Subcutaneous preadipocyte (primary cell): ENCODE data around the genes OCA2, HERC2, GOLGA6L24 and GOLGA6L25.

- CAGE, long polyA plus RNA, result no peak
Measured at GRCh38 chr15:20103443-20103794, 438.2 kb downstream of the GOLGA6L6 start.

- CAGE, long polyA plus RNA, result no peak
Measured at GRCh38 chr15:22573275-22573481, 114.5 kb downstream of the GOLGA6L22 start.

- CAGE, long polyA plus RNA, result no peak
Measured at GRCh38 chr15:22664194-22665577, 121.8 kb upstream of the NIPA1 start.

DNA sequence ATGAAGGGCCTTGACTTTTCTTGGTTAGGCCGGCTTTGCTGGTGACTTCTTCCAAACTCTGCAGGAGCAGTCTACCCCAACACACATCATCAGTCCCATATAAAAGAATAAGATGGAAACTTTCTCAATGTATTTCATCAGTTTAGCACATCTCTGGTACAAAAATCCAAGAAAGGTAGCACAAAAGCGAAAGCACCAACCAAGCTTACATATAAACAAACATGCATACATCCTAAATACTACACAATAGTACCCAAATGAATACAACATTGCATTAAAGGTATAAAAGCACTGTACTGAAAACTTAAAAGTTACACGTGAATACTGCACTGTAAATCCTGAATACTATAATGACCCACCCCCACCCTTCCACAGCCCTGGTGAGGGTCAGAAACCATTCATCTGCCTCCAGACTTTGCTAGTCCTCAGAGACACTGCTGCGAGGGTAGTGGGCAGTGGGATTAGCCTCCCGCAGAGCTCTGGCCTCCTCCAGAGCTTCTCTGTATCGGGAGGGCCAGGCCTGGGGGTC is 1.2 kb downstream of the NDN start:
- CAGE, long polyA plus RNA, result no peak

DNA sequence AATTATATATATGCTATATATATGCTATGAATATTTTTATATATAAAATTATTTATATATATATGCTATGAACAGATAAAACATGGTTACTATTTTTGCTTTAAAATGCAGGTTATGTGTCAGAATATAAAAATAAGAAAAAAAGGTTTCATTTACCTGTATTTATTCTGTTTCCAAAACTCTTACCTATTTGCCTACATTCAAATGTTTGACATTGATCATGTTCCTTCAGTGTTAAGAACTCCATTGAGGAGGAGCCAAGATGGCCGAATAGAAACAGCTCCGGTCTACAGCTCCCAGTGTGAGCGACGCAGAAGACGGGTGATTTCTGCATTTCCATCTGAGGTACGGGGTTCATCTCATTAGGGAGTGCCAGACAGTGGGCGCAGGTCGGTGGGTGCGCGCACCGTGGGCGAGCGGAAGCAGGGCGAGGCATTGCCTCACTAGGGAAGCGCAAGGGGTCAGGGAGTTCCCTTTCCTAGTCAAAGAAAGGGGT is 26.8 kb upstream of the NDN start:
- CAGE, long polyA plus RNA, result no peak

GRCh38 chr15:23912133-23912731 is 225.1 kb upstream of the NDN start:
- CAGE, long polyA plus RNA, result no peak

- CAGE, long polyA plus RNA, result no peak
Measured at GRCh38 chr15:25016078-25016600, 61.4 kb downstream of the SNRPN start.

- CAGE, long polyA plus RNA, result no peak
Measured at GRCh38 chr15:25439443-25439853, 624 bp upstream of the UBE3A start.

DNA sequence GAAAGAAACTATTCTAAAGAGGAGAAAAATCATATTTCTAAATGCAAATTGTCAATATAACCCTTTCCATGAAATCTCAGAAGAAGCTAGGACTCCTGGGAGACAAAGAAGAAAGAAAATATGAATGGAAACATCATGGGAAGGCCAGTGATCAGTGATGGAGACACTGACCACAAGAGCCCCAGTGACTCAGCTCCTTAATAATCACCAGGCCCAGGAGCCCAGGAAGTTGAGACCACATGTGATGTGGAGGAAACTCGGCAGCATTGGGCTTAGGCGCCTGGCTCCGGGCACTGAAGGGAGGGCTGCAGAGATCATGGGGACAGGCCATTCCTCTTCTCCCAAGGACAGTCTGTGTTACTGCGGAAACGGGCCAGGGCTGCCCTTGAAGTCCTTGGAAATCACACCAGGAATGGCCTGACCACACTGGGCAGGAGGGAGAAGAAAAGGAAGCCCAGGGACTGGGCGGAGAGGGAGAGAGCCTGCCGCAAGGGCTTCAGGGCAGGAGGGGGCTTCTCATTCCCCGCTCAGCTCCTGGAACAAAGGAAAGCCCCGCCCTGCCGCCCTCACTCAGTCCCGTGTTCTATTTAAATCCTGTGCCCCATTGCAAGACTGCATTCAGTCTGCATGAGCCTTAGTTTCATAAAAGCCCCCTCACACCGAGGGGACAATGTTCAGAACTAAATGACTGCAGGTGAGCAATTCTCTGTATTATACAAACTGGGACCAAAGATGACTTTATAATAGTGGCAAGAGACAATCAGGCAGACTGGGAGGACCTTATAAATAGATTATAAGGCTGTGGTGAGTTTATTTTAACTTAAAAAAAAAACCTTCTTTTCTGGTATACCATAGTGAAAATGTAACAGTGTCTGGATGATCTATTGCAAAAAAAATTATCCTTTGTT is 205.3 kb upstream of the UBE3A start:
- CAGE, long polyA plus RNA, result no peak

DNA sequence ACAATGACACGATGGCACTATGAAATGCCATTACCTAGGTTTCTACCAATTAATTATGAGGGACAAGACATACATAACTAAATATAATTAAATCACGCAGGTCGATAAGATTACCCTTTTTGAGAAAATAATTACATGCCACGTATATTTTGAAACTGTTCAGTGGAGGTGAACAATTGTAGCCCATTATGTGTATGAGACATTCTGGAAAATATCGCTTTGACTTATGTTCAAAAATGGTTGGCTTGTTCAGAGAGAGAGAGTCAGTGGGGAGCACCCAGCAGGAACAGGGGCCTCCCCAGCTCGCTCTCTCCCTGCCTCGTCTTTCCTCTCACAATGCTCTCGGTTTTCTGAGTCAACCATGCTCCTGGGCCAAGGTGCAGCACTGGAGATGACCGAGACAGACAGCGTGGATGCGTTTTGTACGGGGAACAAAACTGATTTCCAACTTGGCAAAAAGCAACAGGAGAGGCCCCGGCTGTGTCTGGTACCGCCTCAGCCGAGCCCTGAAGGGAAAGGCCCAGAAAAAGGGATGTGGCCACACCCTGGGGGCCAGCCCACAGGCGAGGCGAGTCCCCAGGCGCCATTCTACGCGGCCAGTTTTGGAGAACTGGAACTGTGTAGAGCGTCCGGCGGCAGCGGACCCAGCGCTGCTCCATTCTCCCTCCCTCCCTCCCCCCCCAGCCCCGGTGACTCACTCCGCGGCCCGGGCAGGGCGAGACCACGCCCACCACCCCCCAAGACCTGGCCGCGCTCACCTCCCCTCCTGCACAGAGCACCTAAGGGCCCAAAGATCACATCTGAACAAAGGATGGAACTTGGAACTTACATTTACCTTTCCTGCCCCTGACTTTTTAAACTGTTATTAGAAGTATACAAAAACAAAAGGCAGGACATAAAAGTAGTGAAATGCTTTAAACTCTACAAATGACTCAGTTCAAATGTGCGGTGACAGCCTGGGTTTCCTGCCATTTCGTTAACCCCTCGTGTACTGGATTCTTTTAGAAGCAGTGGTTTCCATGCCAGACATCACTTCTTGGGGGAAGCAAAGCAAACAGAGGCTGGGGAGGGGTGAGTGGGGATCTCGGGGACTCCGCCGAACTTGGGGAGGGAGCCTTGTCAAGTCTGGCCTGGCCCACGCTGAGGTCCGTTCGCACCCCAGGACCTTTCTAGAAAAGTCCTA is 12.8 kb downstream of the ATP10A start:
- CAGE, long polyA plus RNA, result no peak

- CAGE, long polyA plus RNA, result no peak
Measured at GRCh38 chr15:25860720-25861746, 2.1 kb downstream of the ATP10A start.

DNA sequence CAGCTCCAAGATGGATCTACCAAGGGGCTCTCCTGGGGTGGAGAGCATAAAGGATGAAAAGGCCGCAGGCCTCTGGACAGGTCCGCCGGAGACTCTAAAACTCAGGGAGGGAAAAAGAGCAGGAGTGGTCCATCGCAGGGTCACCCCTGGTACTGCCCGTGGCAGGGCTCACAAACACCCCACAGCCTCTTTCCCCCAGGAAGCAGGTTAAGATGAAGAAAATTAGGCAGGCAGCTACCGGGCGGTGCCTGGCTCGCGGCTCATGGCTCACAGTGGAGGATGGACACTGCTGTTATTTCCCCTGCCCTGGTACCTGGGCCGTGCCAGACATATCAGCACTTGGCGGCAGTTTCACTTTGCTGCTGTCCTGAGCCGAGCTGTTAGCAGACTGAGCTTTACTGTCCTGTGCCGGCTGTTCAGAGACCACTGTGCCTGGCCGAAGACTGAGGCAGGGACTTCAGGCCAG is 1.3 kb downstream of the ATP10A start:
- CAGE, long polyA plus RNA, result no peak

- CAGE, long polyA plus RNA, result no peak
Measured at GRCh38 chr15:25938815-25939468, 75.8 kb upstream of the ATP10A start.

DNA sequence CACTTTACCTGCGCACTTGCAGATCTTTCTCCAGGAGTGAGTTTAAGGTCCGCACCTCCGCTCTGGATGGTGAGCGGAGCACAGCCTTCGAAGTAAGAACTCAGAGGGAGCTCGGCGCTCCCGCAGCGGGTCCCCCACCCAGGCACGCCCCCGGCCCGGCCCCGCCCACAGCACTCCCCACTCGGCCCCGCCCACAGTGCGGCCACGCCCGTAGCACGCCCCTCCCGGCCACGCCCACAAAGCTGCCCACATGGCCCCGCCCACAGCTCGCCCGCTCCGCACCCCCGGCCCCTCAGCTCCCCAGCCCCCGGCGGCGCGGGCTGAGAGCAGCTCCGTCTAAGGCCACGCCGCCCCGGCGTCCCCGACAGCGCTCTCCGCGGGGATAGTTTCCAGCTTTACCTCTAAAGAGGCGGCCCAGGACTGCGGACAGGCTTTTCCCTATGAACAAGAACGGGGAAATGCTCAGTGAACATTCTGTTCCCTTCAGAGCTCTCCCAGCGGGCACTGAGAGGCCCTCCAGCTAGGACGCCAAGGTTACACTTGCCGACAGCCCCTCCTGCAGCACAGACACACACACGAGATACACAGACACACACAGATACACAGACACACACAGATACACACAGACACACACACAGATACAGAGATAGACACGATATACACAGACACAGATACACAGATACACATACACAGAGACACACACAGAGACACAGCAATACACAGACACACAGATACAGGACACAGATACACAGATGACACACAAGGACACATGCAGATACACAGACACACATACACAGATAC is at the start of gene OCA2:
Gene OCA2, minus strand, starts transcription at position 100 of the 801 bp plus-strand sequence.
- CAGE, long polyA plus RNA, result no peak

GRCh38 chr15:28322024-28322291 is at the start of gene HERC2:
Gene HERC2 (minus strand): TSS chr15:28322179.
- CAGE, long polyA plus RNA, result no peak

DNA sequence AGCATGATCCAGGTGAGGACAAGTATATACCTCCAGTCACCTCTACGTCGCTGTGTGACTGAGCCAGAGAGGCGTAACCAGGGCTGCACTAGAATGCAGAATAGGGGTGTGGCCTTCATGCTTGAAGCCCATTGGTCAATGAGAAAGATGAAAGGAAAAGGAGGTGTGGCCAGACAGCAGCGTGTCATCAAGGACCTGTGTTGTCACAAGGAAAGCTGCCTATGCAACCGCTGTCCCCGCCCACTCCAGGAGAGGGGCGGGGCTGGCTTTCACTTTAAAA is at the start of gene GOLGA6L24:
Gene GOLGA6L24, minus strand, starts transcription at position 60 of the 280 bp plus-strand sequence.
- CAGE, long polyA plus RNA, result no peak

DNA sequence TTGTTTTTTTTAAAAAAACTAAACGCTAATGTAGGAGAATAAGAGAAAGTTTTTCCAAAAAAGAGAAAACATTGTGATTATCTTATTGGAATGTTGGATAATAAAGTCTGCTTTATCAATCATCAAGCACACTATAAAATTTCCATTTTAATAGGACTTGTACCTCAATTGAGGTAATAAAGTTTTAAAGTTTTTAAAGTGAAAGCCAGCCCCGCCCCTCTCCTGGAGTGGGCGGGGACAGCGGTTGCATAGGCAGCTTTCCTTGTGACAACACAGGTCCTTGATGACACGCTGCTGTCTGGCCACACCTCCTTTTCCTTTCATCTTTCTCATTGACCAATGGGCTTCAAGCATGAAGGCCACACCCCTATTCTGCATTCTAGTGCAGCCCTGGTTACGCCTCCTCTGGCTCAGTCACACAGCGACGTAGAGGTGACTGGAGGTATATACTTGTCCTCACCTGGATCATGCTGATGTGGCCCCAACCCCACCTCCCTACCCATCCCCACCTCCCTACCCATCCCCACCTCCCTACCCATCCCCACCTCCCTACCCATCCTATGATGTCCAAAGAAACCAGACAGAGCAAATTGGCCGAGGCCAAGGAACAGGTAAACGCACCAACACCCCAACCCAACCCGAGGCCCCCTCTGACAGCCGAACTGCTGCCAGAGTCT is at the start of gene GOLGA6L25:
Gene GOLGA6L25, plus strand, starts transcription at position 413 of the 677 bp plus-strand sequence.
- CAGE, long polyA plus RNA, result no peak

DNA sequence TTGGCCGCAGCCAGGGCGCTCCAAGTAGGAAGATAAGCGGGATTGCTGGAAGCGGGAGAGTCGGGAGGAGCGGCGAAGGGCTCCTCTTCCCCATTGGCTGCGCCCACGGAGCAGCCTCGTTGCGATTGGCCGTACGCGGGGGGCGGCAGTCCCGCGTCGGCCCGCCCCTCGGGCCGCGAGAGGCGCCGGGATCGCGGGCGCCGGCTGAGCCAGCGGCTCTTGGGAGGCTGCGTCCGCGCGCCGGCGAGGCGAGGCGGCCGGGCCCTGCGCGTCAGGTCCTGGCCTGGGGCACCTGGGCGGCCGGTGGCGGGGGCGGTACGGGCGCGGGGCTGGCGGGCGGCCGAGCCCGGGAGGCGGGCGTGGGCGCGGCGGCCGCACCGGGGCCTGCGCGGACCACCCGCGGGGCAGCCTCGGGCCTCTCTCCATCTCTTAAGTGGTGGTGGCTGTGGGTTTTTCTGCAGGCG is 35.9 kb downstream of the GOLGA6L25 start:
- CAGE, long polyA plus RNA, result no peak

DNA sequence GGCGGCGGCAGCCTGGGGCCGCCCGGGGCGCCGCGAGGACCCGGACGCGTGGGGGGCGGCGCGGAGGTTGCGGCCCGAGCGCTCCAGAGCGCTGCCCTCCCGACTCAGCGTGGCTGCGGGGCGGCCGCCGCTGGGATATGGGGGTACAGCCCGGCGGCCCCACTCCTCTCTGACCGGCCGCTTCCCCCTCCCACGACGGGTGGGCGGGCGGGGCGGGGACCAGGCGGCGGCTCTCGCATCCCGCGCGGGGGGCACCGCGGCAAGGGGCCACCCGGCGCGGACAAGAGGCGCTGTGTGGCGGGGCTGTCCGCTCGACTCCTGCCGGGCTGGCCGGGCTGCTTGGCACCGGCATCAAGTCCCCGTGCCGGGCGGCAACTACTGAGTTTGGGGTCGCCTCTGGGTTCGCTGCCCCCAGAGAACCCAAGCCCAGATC is 554 bp downstream of the APBA2 start:
- CAGE, long polyA plus RNA, result no peak

DNA sequence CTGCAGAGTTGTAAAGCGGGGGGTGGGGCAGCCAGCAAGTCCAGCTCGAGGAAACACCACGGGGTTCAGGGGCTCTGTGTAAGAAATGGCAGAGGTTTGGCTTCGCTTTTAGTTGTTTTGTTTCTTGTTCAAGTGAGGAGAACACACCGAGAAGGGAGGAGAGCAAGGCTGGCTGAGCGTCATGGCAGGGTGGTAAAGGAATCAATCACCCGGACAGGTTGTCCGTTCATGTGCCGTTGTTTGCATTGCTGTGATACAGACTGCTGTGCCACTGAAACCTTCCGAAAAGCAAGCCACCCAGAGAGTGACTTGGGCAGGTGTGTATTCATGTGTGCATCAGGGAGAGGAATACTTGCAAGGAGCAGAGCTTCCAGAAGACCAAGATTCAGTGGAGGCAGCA is 63.2 kb downstream of the APBA2 start:
- CAGE, long polyA plus RNA, result no peak